ENCODE data around the gene NKAIN4.

GRCh38 chr20:62301721-62302880, 696 bp upstream of the ADRM1 start:
- PRO-cap: unidirectional peak, plus-strand start at chr20:62302051; unidirectional peak, plus-strand start at chr20:62302061; bidirectional peak, plus-strand start at chr20:62303027, minus-strand start at chr20:62302759
- CAGE, long polyA plus RNA: no peak

DNA sequence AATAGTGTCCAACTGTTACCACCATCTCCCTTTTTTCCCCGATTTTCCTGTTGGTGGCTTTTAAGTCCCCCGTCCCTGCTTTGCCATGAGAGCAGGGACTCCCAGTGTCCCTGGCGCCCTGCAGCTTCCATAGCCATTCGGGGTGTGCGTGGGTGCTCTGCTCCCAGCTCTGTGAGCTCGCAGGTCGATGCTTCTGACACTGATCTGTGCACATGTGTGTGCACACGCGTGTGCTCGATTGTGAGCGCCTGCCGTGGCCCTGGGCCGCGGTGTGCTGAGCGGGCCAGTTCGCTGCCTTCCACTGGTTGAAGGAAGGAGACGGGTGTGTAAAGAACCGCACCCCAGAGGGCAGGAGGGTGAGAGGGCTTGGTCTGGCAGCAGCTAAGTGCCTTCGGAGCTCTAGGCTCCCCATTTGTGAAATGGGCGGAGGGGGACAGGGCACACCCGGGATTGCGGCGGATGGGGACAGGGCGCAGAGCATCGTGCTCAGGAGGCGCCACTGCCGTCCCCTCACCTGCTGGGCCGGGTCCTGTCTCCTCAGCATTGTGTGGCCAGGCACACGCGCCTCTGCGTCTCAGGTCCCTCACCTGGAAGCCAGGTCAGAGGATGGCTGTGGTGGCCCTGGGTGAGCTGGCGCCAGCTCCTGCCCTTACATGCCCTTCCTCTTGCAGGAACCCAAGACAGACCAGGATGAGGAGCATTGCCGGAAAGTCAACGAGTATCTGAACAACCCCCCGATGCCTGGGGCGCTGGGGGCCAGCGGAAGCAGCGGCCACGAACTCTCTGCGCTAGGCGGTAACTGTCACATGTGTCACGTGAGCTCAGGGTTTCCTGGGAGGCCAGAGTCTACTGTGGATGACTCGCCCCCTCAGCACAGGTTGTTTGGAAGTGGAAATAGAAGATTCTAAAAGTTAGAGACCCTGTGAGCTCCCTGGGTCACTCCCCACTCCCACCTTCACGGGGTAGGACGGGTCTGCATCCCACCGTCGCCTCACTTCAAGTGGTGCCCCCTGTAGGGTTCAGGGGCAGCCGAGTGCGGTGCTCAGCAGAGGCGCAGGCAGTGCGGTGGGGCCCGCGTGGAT, 3.1 kb downstream of the ADRM1 start:
- PRO-cap: no peak
- CAGE, long polyA plus RNA: no peak

GRCh38 chr20:62358101-62358945, 8.8 kb downstream of the LAMA5 start:
- PRO-cap: no peak
- CAGE, long polyA plus RNA: no peak

DNA sequence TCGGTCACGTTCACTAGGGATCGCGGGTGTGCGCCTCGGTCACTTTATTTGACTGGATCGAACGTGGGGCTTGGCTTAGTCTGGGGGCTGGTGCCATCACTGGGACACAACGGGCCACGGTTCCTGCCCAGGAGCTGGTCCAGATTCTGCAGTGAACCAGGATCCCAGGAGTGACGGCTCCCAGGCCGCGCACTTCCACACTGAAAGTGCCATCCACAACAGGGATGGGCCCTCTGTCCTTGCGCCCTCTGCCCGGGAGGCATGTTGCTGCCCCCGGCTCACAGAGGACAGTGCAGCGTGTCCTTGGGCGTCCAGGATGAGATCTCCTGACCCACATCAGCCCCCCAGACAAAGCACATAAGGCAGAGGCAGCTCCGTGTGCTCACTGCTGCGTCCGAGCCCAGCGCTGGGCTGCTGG, 6.7 kb upstream of the LAMA5 start:
- PRO-cap: unidirectional peak, minus-strand start at position 250 of the sequence
- CAGE, long polyA plus RNA: no peak

GRCh38 chr20:62390416-62390769, 3.5 kb downstream of the RPS21 start:
- PRO-cap: no peak
- CAGE, long polyA plus RNA: no peak

DNA sequence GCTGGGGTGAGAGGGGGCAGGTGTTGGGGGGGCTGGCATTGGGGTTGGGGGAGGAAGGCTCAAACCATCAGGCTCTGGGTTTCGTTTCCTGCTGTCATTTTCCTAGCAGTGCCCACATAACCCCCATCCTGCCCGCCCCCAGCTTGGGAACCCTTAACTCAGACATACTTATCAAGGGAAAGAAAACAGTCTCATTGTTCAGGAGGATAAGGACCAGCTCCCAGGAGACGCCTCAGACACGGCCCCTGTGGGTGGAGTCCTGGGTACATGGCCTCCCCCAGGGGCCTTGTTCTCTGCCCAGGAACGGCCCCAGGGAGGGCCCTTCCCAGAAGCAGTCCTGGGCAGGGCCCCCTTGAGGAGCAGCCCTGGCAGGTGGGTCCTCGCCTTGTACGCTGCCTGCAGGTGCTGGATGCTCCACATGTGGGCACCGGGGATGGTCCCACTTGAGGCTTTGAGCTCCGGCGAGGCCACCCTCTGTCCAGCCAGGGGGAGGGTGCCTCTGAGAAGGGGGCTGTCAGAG, 4.5 kb upstream of the GATA5 start:
- PRO-cap: no peak
- CAGE, long polyA plus RNA: no peak

DNA sequence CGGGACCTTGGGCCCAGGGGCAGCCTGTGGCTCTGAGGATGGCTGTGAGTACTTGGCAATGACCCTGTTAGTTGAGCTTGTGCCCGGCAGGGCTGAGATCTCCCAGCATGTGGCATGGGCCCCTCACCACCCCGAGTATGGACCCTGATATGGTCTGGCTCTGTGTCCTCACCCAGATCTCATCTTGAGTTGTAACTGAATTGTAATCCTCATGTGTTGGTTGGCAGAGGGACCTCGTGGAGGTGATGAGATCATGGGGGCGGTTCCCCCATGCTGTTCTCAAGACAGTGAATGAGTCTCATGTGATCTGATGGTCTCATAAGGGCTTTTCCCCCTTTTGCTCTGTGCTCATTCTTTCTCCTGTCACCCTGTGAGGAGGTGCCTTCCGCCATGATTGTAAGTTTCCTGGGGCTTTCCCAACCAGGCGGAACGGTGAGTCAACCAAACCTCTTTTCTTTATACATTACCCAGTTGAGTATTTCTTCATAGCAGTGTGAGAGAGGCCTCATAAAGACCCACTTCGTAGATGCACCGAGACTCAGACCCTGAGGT, 26.0 kb upstream of the GATA5 start:
- PRO-cap: bidirectional peak, plus-strand start at position 486 of the sequence, minus-strand start at position 193 of the sequence
- CAGE, long polyA plus RNA: no peak

- PRO-cap: no peak
- CAGE, long polyA plus RNA: no peak
Observed at GRCh38 chr20:62558420-62559191, 82.8 kb upstream of the GATA5 start.

DNA sequence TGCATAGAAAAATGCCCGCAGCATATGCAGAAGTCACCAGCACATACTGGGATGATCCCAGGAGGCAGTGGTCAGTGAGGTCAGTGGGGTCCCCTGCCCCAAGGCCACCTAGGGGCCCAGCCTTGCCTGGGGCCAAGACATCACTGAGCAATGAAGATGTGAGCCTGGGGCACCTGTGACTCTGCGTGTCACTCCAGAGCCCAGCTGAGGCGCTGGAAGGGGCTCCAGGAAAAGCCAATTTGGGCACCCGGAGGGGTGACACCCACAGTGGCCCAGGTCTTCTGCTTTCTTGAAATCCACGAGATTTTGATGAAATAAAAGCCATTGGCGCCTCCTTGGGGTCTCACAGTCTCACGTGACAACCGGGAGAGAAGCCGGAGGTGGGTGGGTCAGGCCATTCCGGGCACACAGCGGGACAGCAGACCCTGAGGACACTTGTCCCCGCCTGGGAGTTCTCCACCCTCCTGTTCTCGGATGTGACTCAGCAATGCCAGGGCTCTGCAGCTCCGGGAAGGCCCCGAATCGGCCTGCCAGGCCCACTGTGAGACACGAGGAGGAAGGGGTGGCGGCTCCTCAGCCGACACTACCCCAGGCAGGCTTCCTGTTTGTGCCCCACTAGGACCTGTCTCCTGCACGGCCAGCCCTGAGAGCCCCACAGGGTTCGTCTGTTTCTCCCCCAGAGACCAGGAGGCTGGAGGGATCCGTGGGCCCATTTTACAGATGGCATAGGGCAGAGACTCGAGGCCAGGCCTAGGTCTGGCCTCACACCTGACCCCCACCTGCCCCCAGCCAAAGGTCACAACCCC, 24.4 kb upstream of the SLCO4A1 start:
- PRO-cap: no peak
- CAGE, long polyA plus RNA: no peak

DNA sequence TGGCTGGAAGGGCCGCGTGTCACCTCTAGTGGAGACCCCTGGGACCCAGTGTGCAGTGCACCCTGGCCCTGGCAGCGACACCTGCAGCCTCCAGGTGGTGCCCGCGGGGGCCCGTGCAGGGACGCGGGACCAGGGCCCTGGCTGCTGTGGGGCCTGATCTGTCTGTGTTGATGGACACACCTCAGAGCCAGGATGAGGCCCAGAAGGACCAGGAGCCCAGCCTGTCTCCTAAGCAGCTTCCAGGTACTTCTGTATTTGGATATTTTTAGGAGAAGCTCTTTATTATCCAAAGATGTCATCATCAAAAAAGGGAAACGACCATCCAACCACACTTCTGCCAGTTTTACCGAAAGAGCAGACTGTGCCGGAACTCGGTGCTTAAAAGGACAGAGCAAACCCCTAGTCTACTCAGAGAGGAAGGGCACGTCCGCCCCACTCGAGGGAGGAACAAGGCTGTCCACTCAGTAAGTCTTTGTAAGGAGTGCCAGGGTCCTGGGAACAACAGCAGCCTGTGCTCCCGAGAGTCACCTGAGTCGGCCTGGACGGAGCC, 17.7 kb upstream of the SLCO4A1 start:
- PRO-cap: no peak
- CAGE, long polyA plus RNA: no peak

DNA sequence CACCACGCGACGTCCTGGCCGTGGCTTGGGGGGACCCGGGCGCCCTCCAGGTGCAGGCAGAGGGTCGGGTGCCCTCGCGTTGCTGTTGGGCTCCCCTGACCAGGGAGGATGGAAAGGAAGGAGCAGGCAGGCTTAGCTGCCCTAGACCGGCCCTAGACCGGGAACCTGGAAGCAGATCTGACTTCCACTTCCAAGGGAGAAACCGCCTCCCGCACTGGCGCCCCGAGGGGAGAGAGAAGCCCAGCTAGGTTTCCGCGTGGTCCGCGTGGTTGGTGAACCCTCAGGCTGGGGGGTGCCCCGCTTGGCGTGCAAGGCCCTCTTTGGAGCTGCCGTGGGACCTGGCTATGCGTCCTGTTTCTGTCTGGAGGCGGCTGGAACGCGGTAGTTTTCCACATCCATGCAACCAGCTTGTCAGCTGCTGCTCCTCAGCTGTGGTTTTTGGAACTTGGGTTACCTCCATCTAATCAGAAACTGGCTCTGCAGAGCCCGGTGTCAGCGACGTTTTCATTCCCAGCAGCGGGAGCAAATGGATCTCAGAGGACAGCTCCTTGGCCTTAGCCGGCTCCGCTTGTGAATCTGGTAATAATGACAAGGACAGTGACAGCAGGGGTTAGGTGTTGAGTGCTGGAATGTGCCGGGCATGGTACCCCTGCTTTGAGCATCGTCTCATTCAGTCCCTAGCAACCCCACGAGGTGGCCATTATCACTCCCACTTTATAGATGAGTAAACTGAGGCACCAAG, 1.1 kb downstream of the SLCO4A1 start:
- PRO-cap: no peak
- CAGE, long polyA plus RNA: no peak

DNA sequence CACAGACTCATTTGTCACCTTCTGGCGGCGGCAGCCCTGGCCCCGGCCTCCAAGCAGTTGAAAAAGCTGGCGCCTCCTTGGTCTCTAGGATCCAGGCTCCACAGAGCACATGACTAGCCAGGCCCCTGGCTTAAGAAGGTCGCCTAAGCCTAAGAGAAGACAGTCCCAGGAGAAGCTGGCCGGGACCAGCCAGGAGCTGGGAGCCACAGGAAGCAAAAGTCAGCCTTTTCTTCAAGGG, 35.0 kb upstream of the MRGBP start:
- PRO-cap: no peak
- CAGE, long polyA plus RNA: no peak

- PRO-cap: no peak
- CAGE, long polyA plus RNA: no peak
Observed at GRCh38 chr20:62858814-62859581, 2.6 kb downstream of the TCFL5 start.

DNA sequence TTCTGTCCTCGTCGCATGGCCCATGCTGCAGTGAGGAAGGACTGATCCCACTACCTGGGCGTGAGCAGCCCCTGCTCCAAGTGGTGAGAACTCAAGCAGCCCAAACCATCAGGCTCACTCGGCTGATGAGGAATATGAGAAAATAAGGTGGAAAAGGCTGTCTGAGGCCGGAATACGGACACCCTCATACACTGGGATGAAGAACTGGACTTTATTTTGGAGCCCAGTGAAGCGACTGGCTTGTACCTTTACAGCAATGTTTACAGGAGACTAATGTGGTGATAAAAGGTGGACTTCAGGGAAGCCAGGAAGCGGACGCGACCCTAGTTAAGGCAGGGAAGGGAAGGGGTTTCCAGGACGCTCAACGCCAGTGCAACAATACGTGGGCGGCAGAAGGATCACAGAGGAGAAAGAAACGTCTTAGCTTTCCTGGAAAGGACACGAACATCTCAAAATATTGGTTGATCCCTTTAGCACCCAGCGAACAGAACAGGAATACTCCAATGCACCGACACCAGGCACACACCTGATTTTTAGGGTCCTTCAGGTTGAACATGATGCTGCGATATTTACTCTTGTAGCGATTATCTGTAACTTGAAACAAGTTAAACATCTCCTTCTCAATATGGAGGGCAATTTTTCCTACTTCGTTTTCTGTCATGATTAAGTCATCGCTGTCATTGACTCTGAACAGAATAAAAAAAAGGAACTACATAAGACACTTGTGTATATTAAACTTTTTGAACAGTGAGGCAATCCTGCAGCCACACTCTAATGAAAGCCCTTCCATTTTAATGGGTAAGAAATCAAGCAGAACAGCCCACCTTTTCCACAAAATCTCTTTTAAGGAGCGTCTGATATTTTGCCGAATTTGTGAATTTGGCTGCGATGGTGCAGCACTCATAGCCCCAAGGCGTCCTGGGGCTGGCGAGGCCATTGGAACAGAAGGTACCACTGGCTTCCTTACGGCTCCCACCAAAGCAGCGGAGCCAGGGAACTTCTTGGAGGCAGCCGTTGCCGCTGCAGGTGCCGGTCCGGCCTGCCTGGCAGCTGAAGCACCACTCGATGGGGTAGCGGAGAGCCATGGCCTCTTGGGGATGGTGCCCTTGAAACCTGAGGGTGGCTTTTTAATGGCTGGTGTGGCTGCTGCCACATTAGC, 30.2 kb downstream of the DIDO1 start:
- PRO-cap: no peak
- CAGE, long polyA plus RNA: no peak

- PRO-cap: unidirectional peak, minus-strand start at chr20:63103051
- CAGE, long polyA plus RNA: no peak
Observed at GRCh38 chr20:63102978-63103593, 96.3 kb upstream of the BHLHE23 start.

DNA sequence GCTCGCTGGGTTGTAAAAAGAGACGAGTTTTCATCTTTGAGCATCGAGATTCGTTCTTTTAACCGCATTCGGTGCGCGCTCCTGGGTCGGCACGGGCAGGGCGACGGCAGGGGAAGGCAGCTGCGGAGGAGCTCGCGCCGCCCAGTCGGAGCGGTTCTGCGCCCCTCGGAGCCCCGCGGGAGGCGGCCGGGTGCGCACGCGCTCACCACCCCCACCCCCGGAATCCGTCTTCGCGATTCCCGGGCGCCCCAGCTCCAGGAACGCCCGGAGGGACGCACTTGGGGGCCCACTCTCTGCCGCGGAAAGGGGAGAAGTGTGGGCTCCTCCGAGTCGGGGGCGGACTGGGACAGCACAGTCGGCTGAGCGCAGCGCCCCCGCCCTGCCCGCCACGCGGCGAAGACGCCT, 37.9 kb downstream of the YTHDF1 start:
- PRO-cap: no peak
- CAGE, long polyA plus RNA: no peak

DNA sequence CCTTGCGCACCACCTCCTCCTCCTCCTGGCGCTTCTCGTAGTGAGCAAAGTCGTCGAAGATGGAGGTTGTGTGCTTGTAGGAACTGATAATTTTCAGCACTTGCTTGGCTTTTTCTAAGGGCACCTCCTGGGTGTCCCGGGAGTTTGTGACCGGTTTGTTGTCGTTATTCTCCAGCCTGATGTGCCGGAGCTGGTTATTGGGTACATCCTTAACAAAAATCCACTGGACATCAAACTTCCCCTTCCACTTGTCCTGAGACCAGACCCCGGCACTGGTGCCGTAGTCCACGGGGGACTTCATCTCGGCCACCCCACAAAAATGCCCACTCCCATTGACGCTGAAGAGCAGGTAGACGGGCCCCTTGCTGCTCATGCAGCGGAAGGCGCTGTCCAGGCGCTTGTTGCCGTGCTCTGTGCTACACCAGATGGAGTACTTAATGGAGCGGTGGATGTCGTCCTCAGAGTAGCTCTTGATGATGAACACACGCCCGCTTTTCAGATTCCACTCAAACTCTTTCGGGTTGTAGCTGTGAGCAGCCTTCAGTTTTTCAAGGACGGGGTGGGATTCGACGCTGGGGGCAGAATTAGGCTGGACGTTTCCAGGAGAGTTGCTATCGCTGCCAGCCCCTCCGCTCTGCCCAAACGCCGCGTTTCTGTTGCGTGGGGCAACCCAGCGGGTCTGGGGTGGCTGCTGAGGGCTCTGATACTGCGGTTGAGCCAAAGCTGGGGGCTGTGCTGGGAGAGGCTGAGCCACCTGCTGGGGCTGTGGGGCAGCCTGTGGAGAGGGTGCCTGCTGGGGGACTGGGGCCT, 13.4 kb downstream of the YTHDF1 start:
- PRO-cap: no peak
- CAGE, long polyA plus RNA: no peak

DNA sequence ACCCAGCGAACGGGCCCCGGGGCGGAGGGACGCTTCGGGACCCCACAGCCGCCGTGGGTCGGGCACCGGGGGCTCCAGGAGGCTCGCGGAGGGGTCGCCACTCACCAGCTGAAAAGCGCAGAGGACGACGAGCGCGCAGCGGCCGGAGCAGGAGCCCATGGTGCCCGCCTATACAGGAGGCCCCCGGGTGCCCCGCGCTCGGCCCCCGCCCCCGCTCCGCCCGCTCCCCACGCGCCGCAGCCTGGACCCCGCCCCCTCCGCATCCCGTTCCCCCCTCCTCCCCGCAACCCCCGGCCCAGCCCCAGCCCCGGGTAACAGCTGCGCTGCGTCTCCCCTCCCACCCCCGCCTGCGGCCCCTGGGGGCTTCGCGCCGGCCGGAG, at the start of gene NKAIN4:
Gene NKAIN4, minus strand, starts transcription at position 172 of the 380 bp plus-strand sequence.
- PRO-cap: no peak
- CAGE, long polyA plus RNA: no peak

DNA sequence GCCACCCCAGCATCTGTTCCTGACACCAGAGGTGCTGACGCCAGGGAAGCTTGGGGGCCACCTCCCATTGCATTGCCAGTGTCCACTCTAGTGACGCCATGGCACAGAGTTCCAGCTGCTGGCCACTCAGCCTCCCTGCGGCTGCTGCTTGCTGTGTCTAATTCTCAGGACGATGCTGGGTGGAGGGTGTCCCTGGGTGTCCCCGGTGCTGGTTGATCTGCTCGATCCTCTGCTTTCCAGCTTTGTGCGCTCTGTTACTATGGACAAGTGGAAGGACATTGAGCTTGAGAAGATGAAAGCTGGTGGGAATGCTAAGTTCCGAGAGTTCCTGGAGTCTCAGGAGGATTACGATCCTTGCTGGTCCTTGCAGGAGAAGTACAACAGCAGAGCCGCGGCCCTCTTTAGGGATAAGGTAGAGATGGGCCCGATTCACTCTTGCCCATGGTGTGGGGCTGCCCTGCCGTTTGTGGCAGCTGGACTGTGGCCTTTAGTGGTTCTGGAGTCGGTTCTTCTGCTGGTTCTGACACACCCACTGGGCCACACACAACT, 3.7 kb downstream of the ARFGAP1 start:
- PRO-cap: no peak
- CAGE, long polyA plus RNA: no peak

DNA sequence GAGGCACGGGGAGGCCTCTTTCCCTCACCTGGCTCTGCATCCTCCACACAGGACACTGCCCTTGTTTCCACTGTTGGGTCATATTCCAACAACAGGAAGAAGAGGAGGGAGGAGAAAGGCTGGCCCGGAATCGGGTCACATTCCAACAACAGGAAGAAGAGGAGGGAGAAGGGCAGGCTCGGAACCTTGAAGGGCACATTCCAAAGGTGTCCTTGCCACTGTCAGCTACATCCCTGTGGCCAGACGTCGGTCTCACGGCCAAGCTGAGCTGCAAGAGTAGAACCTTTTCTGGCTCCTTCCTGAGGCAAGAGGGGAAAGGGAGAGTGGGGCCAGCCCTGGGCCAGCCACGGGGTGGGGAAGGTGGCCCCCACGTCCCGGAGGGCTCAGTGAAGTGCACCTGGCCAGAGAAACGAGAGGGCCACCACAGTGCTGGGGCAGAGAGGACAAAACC, 25.4 kb downstream of the CHRNA4 start:
- PRO-cap: no peak
- CAGE, long polyA plus RNA: no peak

Data from B cell (primary cell).